SJSA1 (cell line): ENCODE data around the genes TBC1D3C and EPOP.

DNA sequence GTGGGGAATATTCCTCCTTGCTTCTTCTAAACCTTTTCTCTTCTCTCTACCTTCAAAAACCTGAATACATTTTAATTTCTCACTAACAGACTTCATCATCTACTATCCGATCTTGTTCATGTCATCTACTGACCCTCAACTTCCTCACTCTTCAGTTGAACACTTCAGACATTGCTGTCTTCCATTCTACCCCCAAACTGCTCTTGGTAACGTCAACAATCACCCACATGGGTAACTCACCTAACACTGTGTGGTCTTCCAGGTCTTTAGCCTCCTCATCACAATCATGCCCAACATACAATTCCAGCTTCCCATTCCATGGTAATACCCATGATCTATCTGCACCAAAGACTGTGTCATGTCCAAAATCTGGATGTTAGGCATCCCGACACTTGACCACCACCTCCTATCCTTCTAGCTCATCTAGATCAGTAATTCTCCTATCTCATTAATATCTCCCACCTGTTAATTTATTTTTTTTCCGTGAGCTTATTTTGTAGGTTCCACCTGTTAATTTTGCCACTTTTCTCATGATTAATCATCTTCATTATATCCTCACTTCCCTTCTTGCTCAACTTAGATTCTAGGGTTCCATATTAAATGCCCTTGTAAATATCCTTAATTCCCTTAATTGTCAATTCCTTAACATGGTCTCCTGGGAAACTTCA is 21.6 kb downstream of the SYNRG start:
- RAMPAGE, long total RNA = no peak

DNA sequence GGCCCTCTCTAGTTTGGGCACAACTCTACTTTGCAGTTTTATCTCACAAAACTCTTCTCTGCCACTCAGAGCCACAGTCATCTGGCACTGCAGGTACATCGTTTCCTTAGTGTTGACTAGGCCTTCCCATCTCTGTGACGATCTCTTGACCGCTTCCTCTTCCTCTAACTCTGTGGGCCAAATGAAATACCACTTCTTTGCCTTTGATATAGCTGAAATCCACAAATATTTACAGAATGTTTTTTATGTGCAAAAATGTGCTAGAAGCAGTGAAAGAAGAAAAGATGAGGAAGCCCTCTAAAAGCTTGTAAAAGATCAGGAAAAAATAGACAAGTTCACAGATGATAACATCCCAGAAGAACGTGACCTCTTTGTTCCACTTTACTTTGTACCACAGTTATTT is 3.1 kb downstream of the SYNRG start:
- RAMPAGE, long total RNA = no peak

DNA sequence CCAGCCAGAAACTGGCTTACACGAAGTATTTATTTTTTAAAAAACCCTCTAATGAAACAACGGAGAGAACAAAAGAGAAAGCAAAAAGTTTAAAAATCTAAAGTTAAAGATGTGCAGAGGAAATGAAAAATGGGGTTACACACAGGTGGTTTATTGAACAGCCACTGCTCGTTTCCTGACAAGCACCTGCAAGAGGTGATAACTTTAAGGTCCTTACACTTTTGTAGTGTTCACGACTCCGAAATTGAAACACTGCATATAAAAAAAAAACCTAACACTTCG is 1.2 kb downstream of the SYNRG start:
- RAMPAGE, long total RNA = no peak

DNA sequence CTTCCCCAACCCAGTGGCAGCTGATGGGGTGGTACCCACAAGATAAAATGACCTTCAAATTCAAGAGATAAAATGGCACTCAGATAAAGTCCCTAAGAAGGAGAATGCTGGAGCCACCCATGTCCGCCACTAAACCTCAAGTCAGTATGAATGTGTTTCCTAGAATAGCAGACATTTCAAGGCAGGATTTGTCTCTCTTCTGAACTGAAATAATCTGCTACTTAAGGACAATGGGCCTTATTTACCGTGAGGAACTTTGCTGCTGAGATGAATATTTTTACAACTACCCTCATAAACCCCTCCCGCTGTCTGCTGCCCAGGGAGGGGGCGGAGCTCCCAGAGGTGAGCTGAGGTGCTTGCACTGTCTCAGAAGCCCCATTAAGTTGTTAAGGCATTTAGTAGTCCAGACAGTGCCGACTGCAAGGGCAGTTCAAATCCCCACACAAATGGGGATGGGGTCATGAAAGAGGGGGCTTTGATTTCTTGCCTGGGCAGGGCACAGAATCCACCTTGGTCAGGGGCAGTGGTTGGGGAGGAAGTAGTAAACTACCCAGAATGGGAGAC is 19.3 kb downstream of the HNF1B start:
- RAMPAGE, long total RNA = no peak

GRCh38 chr17:37743394-37743992 is 1.4 kb downstream of the HNF1B start:
- RAMPAGE, long total RNA = no peak

GRCh38 chr17:37828801-37829164 is 83.9 kb upstream of the HNF1B start:
- RAMPAGE, long total RNA = no peak

GRCh38 chr17:37849137-37849540 is 75.1 kb upstream of the TBC1D3K start:
- RAMPAGE, long total RNA = no peak

- RAMPAGE, long total RNA = no peak
Measured at GRCh38 chr17:38068507-38068877, at the start of gene TBC1D3C. Gene TBC1D3C, minus strand, starts transcription at chr17:38068634.

DNA sequence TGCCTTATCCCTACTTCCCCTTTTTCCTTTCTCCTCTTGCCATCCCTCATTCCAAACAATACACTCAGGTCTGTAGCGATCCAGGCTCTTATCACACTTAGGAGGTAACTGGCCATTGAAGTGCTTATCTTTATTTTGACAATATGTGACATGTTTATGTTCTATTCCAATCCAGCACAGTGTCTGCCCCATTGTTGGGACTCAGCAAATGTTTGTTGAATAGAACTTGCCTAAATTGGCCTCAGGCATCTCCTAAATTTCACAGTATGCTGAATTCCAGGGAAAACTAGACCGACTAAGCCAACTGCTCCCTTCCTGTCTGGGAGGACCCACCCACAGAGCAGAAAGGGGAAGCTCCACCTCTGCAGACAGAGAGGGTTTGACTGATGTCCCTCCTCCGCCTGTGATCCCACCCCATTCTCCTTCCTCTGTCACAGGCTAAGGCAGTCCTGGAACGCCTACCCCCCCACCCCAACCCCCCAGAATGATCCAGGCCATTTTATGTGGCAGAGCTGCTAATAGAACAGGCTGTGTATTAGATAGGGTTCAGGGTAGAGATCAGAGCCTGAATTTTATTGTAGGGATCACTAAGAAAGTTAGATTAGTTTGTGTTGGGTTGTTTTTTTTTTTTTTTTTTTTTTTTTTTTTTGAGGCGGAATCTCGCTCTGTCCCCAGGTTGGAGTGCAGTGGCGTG is 19.8 kb upstream of the MRPL45 start:
- RAMPAGE, long total RNA = no peak

DNA sequence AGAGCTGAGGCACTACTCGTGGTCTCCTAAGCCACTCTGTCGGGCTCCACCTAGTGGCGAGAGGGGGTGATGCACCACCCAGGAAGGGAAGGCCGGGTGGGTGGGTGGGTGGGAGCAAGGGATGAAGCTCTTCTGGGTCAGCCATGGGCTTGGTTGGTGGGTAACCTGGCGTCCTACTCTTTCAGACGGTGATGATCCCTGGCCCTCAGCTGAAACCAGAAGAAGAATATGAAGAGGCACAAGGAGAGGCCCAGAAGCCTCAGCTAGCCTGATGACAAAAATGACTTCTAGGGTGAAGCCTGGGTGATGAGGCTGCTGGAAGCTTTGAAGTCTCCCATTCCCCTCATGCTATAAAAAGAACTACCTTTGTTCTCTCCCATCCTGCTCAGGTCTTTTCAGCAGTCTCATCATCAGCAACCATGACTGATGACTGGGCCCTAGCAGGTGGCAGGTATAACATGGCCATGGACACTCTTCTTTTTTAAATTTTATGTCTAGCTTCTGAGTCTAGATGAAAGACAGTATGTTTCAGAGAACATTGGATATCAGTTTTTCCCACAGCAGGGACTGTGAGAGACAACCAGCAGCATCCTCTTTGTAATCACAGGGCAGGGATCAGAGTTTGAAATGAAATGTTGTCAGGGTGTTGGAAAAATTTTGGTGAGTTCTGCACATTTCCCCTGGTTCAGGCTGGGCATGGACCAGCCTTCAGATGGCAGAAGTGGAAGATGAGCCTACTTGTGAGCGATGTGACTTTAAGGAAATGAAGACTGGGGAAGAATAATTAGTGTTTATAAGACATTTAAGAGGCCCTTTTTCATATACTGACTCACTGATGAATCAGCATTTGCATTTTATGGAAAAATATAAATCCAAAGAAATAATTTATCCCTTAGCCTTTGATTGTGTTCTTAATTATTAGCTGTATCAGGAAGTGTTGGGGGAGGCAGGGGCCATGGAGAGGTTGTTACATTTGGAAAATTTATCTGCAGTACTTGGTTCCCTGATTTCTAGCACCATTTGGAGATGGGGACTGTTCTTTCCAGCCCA is 21.1 kb downstream of the GPR179 start:
- RAMPAGE, long total RNA = no peak

- RAMPAGE, long total RNA = no peak
Measured at GRCh38 chr17:38421295-38421896, 6.9 kb upstream of the ARHGAP23 start.

DNA sequence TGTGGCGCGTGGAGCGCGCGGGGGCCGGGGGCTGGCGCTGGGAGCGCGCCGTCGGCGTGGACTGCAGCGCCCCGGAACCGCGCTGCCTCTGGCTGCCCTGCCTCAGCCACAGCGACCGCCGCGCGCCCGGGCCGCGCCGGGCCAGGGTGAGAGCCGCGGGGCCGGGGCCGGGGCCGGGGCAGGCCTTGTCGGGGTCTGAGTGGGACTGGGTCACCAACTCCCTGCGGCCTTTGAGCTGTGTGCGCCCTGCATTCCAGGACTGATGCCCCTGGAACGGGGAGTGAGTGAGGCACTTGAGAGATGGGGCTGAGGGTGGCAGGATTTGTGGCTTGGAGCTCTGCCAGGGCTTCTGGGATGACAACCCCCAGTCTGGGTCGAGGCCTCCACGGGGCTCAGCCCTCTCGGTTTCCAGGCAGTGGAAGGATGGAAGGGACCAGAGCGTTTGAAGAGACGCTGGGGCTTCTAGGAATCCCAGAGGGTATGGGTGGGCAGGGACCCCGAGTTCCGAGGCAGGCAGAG is 25.8 kb downstream of the ARHGAP23 start:
- RAMPAGE, long total RNA = no peak

GRCh38 chr17:38464198-38464581 is 35.9 kb downstream of the ARHGAP23 start:
- RAMPAGE, long total RNA = no peak

- RAMPAGE, long total RNA = no peak
Measured at GRCh38 chr17:38484126-38484495, 55.8 kb downstream of the ARHGAP23 start.

DNA sequence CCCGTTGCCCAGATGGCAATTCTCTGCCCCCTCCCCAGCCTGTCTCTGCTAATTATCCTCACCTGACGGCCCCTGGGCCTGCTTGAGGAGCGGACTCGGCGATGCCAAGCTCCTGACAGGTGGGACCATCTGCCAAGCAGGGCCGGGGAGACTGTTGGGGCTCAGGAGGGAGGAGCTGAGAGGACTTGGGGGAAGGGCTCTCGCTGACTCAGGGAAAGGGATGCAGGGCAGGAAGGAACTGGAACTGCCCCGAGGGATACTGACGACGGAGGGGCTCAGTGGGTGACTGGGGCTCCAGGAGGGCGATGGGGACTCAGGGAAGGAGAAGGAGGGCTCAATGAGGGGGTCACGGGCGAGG is 46.8 kb downstream of the SRCIN1 start:
- RAMPAGE, long total RNA = no peak

GRCh38 chr17:38674807-38675462 is at the start of gene EPOP:
Gene EPOP, minus strand, starts transcription at chr17:38674957.
- RAMPAGE, long total RNA = no peak

DNA sequence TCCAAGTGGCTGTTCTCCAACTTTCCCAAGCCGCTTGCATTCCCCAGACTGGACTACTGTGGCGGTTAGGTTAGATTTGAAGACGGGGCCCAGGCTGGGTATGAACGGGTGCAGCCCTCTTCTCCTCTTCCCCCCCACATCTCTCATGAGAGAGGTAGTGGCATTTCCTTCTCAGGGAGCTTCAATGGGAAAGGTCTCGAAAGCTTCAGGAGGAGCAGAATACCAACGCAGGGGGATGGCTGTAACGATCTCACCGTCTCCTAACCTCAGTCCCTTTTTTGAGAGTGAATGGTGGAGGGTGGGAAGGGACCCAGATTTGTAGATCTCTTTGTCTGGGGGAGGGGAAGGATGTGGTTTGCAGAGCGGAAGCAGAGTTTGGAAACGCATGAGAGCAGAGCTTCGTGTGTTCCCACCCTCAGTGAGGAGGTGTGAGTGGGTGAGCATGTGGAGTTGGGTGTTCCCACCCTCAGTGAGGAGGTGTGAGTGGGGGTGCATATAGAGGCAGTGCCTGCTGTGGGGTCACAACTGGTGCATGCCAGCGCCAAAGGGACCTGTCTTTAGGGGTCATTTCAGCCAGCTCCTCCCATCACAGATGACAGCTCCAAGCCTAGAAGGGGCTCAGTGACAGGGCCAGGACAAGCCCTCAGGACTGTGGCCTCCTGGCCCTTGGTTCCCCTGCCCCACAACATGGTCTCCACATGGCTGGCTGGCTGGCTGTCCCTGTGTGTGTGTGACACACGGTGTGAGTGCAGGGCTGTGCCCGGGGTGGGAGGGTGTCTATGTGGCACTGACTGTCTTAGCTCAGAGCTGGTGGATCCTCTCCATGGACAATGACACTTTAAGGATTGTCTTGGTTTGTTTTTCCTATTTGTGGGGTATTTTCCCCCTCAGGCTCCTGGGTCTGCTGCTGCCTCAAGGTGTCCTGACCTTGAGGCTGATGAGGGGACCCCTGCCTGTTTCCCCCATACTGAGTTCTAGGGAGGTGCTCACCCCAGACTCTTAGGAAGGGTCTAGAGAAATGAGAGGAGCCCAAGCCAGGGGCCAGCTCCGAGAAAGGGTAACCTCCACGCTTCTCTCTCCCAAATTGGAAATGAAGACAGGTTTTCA is 1.7 kb upstream of the CISD3 start:
- RAMPAGE, long total RNA = no peak

DNA sequence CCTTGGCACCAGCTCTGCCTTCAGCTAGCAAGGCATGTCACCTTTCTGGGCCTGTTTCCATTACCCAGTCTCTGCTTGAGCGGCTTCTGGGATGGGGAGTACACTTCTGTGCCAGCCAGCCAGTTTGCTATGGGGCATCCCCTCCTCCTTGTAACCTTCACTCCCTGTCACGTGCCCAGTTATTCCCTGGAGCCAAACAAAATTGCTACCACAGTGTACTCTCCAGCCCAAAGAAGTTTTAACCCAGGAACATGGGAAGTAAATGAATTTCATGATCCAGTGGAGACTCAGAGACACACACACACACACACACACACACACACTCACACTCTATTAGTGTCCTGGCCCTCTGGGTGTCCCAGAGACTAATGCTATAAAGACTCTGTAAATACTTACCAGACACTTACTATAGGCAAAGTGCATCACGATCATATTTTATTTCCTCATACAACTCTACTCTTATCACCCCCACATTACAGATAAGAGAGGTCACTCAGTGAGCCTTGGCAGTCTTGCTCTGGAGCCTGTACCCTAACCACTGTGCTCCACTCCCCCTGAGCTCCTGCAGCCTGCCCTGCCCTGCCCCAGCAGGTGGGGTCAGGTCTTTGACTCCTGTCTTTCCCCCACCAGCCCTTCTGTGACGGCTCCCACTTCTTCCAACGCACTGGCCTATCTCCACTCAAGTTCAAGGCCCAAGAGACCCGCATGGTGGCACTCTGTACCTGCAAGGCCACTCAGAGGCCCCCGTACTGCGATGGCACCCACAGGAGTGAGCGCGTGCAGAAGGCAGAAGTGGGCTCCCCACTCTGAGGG is 2.7 kb downstream of the CISD3 start:
- RAMPAGE, long total RNA = no peak

DNA sequence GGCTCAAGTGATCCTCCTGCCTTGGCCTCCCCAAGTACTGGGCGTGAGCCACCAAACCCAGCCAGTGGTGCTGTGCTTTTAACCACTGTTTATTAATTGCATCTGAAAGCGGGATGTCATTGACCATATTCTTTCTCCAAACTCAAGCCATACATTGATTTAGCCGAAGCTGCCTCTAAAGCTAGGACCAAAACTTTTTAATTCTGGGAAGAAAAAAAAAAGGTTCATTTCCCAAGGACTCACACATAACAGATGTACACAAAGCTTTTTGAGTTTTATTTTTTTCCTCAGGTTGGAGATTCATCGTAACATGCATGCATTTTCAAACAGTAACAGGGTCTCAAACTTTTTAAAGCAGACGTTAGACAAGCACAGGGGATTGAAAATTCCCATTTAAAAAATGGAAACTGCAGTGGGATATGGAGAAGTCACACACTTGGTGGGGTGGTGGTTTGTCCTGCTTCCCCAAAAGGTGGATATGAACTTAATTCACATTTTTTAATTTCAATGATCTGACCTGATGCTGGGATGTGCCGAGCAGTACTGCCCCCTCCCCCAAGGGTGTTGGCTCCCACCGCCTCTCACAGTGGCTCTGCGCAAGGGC is 13.0 kb downstream of the PSMB3 start:
- RAMPAGE, long total RNA = no peak

- RAMPAGE, long total RNA = no peak
Measured at GRCh38 chr17:38779315-38779761, 20.0 kb downstream of the PIP4K2B start.